Placental epithelial cell (primary cell): ENCODE results near the genes VASP, IRF2BP1, MYPOP and CCDC61.

DNA sequence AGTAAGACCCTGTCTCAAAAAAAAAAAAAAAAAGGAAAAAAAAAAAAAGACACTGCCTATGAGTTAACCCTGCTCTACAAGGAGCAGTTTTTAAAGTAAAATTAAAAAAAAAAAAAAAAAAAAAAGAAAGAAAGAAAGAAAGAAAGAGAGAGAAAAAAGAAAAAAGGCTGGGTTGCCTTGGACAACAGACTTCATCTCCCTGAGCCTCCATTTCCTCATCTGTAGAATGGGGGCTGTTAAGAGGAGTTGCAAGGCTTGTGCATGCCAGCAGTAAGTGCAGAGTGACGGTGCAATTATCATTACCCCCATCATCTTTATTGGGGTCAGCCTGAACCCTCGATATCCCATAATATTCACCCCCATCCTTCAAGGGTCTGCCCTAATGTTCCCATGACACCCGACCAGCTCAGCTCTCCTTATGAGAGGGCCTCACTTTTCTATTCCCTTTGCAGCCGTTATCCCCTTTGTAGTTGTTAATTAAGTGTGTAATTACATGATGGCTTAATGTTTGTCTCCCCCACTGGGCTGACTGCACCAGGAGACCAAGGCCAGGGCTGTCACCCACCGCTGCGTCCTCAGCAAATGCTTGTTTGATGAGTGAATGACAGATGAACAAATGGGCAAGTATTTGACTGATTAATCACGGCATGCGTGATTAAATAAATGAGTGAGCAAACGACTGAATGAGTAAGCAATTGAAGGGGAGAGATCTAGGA, 10.0 kb downstream of the FOSB start:
- CAGE, long polyA plus RNA, result no peak

- CAGE, long polyA plus RNA, result no peak
Observed at GRCh38 chr19:45492596-45493763, 3.9 kb downstream of the RTN2 start.

GRCh38 chr19:45507092-45508103, at the start of gene VASP:
VASP (plus strand) TSS chr19:45507479.
- CAGE, long polyA plus RNA, result no peak

- CAGE, long polyA plus RNA, result no peak
Observed at GRCh38 chr19:45521116-45521589, 13.9 kb downstream of the VASP start.

DNA sequence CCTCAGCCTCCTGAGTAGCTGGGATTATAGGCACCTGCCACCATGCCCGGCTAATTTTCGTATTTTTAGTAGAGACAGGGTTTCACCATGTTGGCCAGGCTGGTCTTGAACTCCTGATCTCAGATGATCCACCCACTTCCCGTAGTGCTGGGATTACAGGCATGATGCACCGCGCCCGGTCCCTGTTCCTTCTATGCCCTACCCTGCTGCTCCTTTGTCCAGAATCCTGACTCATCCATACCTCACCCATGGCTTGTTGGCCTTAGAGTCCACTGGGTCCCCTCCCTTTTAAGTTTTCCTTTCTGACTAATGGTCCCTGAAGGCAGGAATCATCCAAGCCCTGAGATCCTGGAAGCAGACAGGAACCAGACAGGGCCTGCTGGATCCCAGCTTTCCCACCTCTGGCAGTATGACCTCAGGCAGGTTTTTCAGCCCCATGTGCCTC, 8.7 kb downstream of the FBXO46 start:
- CAGE, long polyA plus RNA, result no peak

GRCh38 chr19:45783016-45784149, 1.1 kb upstream of the DMPK start:
- CAGE, long polyA plus RNA, result no peak

GRCh38 chr19:45789051-45789537, 3.6 kb downstream of the DMWD start:
- CAGE, long polyA plus RNA, result no peak

DNA sequence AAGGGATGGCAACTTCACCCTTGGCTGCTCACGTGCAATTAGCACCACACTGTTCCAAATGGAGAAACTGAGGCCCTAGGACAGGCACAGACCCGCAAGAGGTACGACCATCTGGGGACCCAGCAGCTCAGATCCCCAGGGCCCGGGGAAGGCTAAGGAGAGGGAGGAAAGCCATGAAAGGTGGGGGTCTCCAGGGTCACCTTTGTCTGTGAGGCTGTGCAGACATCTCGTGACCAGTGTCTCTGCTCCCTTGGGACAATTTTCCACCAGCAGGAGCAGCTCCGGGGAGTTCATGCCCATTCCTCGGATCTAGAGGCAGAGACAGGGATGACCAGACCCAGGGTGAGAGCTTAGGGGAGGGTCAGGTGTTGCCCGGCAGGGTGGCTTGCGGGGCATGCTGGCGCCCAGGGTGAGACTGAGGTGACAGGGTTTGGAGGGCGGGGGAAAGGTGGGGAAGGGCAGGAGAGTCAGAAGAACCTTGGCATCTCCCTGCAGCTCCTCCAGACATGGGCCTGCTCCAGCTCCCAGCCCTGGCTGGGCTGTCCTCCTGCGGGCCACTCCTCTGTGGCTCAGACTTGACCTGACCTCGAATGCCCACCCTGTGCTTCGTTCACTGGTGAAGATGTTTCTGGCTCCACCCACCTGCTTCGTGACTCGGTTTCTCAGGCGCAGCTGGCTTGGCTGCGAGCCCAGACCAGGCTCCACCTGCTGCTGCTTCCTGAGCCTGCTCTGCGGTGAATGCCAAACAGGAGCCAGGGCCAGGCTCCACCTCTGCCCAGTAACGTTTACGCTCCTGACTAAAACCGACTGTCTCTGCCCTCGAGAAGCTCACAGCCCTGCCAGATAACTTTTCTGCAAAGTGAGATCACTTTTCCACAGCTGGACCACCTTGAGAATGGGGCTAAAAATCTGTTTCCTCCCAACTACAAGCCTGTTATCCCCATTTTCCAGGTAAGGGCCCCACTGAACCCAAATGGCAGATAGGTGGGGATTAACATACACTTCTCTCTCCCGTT, 8.8 kb upstream of the RSPH6A start:
- CAGE, long polyA plus RNA, result no peak

DNA sequence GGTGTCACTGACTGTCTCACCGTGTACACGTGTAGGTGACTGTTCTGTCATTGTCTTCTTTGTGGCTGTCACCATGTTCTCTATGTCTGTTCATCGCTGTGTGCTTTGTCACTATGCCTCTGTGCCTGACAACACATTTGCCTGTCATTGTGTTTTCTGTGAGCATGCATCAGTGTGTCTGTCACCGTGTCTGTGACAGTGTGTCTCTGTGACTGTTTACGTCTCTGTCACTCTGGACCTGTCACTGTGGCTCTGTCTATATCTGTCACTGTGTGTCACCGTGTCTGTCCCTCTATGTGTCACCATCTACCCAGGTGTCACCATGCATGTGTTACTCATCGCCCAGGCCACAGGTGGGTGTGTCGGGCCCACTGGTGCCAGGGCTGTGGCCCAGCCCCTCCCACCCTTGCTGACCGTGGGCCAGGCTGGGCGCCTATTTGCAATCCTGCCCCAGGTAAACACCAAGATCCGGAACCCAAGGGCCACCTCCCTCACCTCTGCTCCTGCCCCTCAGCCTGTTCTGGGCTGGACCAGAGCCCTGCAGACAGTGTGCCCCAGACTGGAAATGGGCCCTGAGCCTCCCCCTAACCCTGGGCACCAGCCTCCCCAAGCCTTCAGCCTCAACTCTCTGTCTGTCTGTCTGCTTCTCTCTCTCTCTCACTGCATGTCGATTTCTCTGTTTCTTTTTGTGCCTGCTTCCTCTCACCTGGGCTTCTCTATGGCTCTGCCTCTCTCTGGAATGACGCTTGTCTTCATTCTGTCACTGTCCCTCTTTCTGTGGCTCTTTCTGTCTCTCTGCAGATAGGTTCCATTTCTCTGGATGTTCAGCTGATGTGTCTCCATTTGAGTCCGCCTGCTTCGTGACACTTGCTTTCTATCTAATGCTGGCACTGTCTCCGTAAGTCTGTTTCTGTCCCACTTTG, 7.7 kb downstream of the IRF2BP1 start:
- CAGE, long polyA plus RNA, result no peak

DNA sequence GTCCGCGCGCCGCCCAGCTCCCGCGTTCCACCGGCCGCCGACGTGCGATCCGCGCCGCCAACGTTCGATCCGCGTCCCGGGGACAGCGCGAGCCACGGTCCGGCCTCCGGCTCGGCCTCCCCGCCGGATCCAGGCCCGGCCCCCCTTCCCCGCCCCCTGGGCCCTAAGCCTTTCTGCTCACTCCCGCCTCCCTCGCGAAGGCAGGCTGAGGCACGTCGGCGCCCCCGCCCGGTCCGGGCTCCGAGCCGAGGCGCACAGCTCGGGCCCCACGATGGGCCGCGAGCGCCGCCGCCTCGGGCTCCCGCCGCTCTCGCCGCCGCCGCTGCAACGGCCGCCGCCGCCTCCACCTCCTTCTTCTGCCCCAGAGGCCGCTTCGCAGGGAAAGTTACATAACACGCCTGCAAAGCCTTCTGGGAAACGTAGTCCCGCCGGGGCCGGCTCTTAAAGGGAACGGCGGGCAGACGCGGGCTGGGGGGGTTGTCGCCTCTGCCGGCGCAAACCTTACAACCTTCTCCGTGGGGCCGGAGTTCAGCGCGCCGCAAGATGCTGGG, at the start of gene IRF2BP1:
TSS of gene IRF2BP1 (minus strand) at position 360 of the 551 bp plus-strand sequence.
- CAGE, long polyA plus RNA, result no peak

GRCh38 chr19:45902294-45903626, at the start of gene MYPOP:
MYPOP (minus strand) TSS chr19:45902613.
- CAGE, long polyA plus RNA, result no peak

DNA sequence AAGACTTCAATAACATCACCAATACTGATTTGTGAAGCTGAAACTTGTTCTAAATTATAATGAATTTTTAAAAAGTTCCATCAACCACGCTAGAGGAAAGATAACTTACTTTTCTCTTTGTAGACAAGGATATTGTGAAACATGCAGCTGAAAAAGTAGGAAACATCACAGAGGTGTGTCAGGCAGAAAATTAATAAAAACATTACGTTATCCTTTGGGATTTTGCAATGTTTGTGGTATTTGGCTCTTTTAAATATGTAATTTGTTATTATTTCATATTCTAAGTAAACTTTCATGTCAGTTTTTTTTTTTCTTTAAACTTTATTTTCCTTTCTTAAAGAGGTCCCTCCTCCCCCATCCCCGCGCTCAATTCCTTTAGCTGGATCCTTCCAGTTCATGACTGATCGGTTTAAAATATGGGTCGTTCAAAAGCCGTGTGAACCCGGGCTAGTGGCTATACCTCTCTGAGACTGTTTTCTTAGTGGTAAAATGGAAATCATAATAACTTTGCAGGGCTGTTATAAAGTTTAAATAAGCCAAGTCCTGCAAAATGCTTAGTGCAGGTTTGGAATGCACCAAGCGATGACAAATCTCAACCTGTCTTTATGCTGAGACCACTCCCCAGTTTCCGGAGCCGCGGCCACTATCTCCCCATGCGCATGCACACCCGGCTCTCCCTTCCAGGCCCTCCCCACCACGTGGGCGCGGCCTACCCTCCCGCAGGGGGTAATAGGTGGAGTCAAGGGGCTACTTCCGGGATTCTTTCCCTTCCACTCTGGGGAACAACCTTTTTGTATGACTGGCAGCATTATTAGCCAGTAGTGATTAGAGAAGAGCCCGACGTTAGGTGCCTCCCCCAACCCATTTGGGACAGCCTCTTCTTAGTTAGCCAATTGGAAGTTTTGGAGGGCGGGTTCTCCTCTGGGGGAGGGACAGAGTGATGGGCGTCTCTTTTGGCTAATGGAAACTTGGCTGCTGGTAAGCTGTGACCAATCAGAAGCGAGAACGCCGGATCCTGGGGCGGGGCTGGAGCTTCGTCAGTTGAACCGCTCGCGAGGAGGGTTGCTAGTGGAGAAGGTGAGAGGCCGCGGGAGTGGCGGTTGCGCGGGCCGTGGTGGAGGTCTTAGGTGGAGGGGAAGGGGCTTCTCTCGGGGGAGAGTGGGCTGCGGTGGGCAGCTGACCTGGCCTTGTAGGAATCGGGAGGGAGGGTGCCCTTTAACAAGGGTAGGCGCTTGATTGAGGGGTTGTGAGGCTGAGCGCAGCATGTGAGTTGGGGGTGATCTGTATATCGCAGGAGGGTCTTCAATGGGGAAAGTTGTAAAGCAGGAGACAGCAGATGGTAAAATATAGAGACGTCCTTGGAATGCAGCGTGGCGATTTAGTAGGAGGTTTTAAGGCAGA, at the start of gene CCDC61:
TSS of gene CCDC61 (plus strand) at position 1,040 of the 1,401 bp plus-strand sequence.
- CAGE, long polyA plus RNA, result no peak

DNA sequence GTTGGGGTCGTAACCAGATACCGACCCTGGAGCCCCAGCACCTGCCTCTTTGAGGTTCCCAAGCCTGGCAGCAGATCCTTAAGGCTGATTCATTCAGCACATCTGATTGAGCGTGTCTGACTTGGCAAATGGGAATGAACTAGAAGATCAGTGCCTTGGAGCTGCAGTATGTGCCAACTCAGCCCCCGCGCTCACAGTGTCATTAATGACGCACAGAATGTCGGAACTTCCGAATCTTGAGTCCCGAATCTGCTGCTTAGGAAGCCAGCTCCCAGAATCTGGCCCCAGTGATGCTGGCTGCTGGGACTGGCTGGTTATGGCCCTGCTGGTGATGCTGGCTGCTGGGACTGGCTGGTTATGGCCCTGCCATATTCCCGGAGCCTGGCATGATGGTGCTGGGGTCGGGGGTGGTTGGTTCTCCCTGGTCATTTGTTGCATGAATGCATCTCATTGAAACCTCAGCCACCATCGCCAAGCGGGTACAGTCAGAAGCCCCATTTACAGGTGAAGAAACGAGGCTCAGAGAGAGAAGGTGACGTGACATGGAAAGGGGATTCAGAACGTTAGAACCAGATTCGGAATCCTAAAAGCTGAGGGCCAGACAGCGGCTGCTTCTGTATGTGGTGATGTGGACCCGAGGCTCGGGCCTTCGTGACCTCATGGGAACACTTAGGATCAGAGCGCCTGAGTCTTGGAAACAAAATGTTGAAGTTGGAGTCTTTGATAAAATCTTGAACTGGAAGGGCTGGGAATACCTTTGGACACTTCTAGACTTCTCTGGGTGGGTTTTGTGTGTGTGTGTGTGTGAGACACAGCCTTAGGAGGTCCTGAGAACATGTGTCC, 2.1 kb downstream of the PGLYRP1 start:
- CAGE, long polyA plus RNA, result no peak

- CAGE, long polyA plus RNA, result no peak
Observed at GRCh38 chr19:46068316-46069174, 27.7 kb upstream of the IGFL4 start.

GRCh38 chr19:46076792-46077426, 36.1 kb upstream of the IGFL4 start:
- CAGE, long polyA plus RNA, result no peak

DNA sequence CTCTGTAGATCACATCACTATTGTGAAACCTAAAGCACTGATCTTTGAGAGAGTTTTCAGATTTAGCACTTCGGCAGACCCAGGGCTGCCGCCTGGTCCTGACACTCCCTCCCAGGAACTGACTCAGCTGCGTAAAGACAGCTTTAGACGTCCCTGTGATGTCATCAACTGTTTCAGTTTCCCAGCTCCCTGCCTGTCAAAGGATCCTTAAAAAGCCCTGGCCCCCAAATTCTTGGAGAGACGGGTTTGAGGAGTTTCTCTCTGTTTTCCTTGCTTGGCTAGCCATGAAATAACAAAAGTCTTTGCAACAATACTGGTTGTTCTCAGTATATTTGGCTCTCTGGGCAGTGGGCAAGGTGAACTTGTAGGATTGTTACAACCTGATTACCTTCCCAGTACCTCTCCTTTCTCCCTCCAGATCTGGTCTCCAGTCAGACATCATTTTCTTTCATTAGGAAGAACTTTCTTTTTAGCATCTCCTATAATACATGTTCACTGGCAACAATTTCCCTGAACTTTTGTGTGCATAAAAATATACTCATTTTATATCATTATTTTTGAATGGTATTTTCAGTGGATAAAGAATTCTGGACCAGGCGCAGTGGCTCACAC, 33.6 kb downstream of the IGFL2 start:
- CAGE, long polyA plus RNA, result no peak

- CAGE, long polyA plus RNA, result no peak
Observed at GRCh38 chr19:46192041-46192287, 37.6 kb upstream of the IGFL1 start.

DNA sequence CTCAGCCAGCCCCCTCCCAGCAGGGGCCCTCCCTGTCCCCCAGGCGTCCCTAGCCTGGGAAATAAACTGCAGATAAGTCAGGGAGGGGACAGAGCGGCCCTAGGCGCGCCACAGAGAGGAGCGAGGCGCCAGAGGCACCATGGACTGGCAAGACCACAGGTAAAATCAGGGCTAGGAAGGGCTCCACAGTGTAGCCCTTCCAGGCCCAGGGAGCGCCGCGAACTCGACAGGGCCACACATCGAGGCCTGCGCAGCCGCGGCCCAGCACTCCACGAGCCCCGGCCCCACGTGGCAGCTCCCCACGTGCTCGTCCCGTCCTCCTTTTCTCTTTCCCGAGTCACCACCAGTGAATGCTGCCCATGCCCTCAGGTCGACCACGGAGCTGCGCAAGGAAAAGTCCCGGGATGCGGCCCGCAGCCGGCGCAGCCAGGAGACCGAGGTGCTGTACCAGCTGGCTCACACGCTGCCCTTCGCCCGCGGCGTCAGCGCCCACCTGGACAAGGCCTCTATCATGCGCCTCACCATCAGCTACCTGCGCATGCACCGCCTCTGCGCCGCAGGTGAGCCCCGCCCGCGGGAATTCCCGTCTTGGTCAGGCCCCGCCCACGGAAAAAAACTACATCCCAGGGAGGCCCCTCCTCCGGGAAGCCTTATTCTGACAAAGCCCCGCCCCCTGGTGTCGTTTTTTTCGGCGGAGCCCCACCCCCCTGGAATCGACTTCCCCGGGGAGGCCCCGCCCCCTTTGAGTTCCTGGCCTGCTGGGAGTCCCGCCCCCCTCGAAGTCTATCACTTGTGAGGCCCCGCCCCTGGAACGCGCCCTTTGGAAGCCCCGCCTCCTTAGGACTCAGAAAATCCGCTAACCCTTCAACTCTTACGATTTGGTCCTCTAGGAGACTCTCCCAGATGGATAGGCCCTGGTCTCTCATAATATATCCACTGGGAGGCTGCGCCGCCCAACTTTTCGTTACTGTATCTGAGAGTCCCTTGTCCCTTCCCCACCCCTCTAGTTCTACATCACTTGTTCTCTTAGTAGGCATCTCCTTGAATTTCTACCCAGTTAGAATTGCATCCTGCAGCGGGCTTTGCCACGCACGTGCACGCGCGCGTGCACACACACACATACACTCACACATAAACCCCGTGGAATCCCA, 7.1 kb downstream of the HIF3A start:
- CAGE, long polyA plus RNA, result no peak

- CAGE, long polyA plus RNA, result no peak
Observed at GRCh38 chr19:46386876-46387314, 26.5 kb downstream of the CCDC8 start.

DNA sequence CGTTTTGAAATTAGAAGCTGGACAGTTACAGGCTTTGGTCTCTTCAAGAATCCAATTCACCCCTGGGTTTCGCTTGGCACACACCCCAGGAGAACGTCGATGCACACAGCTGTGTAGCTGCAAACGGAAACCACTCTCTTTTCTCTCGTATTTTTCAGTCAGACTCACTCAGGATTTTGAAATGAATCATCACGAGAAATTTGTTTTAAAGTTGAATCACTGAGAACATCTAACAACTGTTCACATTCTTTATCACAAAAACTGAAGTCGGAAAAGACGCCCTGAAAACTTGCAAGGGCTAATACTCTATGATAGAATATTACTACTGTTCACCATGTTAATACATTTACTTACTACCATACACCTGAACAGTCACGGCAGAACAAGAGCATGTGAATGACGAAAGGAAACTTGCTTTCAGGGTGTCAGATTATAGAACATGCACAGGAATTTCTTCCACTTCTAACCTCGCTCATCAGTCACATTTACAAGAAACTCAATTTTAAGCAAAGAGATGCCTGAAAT, 4.7 kb downstream of the PNMA8A start:
- CAGE, long polyA plus RNA, result no peak